ENCODE data around the genes MESD, CFAP161, STARD5, GOLGA6L9 and AP3B2.

- PRO-cap, result no peak
Measured at GRCh38 chr15:80155274-80156390, 2.8 kb downstream of the FAH start.

- PRO-cap, result no peak
Measured at GRCh38 chr15:80159621-80160388, 7.0 kb downstream of the FAH start.

GRCh38 chr15:80341514-80342158 lies 62.5 kb upstream of the ARNT2 start:
- PRO-cap, result no peak

GRCh38 chr15:80712194-80712981 lies 17.3 kb downstream of the ABHD17C start:
- PRO-cap, result no peak

- PRO-cap, result no peak
Measured at GRCh38 chr15:80743157-80743651, 36.0 kb upstream of the CEMIP start.

DNA sequence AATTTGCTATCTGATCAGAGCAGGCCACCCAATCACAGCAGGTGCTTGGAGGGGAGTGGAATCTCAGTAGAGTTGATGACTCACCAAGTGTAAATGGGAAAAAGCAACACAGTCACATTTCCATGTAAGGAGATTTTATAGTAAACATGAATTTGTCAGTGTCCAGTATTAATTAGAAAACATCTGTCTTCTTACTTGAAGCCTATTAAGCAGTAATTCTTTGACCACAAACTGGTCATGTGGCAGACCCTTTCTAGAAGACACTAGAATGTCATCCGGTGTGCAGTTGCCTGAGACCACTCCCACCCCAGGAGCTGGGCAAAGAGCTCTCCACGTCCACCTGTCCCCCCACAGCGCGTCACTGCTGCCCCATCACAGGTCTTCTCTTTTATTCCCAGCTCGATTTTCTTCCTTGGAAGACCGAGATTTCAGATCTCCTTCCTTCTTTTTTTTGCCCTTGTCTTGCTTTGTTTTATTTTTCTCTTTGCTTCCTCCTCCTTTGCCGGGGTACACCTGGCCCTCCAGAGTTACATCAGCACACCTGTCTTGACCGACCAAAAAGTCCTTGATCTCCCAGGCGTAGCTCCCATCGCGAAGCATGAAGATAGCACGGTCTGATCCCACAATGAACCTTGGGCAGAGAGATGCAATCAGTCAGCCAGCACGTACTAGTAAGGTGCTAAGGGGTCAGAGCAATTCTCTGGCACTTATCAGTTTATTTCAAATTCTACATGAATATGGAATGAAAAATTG lies 10.6 kb downstream of the MESD start:
- PRO-cap, result no peak

- PRO-cap, result bidirectional peak, plus-strand start at chr15:80989541, minus-strand start at chr15:80989609; bidirectional peak, plus-strand start at chr15:80990005, minus-strand start at chr15:80989815
Measured at GRCh38 chr15:80989468-80990357, at the start of gene MESD. Gene MESD, minus strand, starts transcription at chr15:80989819.

DNA sequence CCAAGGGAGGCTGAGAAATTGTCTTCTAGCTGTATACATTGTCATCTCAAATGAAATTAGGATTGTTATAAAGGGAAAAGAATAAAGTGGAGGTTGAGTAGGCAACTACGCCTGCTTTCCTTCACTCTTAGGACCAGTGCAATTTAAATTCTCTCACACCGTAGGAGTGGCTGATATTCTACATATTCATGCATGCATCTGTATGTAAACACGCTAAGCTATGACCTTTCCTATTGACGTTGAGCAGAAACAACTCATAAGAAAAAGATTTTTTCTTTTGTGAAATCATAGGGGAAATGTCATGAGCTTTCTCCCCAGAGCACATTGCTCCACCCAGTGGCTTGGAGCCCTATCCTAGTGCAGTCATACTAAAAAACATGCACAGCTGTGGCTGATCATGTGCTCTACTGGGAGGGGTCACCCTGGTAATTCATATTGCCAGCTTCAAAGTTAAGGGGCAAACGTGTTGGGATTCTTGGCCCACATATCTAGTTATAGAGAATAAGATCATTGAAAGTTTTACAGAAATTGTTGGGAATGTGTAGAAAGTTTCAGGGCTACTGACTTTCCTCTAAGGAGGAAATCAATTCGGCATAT lies 1.8 kb upstream of the MESD start:
- PRO-cap, result no peak

- PRO-cap, result no peak
Measured at GRCh38 chr15:81113411-81114295, 20.4 kb upstream of the CFAP161 start.

GRCh38 chr15:81133664-81134643 lies at the start of gene CFAP161:
Gene CFAP161, plus strand, starts transcription at chr15:81134270.
- PRO-cap, result bidirectional peak, plus-strand start at chr15:81133963, minus-strand start at chr15:81133938; bidirectional peak, plus-strand start at chr15:81134308, minus-strand start at chr15:81134197

DNA sequence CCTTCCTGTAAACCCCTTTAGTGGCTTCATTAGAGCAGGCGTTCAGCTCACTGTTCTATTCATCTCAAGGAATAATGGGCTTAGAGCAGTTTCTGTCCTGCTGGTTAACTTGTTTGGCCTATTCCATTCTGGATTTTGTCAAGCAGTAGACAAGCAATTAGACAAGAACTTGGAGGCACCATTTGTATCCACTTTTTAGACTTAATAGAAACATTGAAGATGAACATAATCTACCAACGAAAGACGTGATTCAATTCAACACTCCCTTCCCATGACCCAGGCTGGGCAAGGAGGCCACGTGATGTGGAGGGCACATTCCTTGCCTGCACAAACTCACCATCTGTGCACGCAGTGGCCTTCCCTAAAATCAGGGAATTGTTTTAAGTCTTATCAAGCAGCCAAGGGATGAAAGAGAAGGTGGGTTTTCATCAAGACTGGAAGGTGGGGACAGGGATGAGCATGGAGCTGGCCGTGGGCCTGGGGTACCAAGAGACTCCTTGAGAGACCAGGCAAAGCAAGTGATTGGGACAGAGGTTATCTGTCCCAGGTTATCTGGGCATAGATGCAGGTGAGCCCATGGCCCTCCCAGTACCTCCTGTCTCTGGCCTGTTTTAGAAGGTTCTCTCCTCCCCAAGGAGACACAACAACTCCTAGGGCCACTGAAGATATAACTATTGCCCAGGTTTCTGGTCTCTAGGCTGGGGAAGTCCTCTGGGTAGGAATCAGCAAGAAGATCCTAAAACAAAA lies 13.4 kb downstream of the STARD5 start:
- PRO-cap, result no peak

- PRO-cap, result bidirectional peak, plus-strand start at chr15:81324305, minus-strand start at chr15:81324141
Measured at GRCh38 chr15:81323723-81324680, at the start of gene STARD5. Gene STARD5, minus strand, starts transcription at chr15:81324141.

GRCh38 chr15:81419283-81419966 lies 45.4 kb upstream of the TMC3 start:
- PRO-cap, result bidirectional peak, plus-strand start at chr15:81419558, minus-strand start at chr15:81419395

DNA sequence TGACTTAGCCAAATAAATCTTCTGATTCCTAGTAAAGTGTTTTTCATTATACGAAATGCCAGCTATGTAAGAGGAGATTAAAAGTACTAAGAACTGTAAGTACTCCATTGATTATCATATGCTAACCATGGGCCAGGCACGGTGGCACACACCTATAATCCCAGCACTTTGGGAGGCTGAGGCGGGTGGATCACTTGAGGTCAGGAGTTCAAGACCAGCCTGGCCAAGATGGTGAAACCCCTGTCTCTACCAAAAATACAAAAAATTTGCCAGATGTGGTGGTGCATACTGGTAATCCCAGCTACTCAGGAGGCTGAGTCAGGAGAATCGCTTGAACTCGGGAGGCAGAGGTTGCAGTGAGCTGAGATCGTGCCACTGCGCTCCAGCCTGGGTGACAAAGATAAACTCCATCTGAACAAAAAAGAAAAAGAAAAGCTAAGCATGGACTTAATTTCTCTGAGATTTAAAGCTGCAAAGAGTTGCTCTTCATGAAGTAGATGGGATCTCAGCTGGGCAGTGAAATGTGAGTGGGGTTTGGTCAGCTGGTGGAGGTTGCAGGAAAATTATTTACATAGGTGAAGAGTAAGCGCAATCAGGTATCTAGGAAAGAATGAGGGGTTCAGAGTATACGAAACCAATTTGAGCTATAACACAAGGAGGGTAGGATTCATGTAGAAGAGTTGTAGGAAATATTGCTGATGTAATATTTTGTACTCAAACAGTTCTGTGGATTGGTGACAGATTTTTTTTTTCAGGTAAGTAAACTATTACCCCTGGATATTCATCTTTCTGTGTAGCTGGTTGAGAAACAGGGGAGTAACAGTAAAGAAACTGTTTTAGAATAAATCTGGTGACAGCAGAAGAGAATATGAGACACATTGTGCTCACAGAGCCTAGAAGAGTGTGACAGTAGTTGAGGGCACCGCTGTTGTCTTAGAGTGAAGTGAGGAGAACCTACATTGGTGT lies 13.8 kb upstream of the GOLGA6L9 start:
- PRO-cap, result no peak

GRCh38 chr15:82429537-82430108 lies at the start of gene GOLGA6L9:
Gene GOLGA6L9, plus strand, starts transcription at chr15:82429816.
- PRO-cap, result no peak

DNA sequence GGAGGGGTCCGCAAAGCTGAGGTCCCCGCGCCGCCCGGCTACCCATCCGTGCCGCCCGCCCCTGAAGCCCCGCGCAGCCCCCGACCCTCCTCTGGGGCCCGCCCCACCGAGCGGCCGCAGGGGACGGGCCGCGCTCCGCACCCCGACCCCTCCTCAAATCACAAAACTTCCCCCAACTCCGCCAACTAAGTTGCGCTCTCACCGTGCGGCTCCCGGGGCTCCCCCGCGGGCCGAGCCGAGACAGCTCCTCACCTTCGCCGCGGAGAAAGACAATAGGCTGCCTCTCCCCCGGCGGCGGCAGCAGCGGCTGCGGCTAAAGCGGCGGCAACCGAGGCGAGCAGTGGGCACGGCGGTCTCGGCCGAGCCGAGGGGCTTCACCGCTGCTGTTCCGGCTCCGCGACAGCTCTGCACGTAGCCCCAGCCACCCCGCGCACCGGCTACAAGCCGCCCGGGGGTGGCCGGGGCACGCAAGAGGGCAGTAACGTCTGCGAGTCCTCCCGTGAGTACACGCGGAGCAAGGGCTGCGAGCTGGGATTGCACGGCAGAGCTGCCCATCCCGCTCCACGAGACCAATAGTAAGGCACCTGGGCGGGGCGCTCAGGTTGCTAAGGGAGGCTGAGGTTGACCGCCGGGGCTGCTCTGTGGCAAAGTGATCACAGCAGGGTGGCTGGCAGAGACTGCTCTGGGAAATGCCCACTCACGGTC lies 26.6 kb downstream of the RPS17 start:
- PRO-cap, result unidirectional peak, minus-strand start at position 487 of the sequence

- PRO-cap, result no peak
Measured at GRCh38 chr15:82535527-82536024, 4.7 kb downstream of the RPS17 start.

DNA sequence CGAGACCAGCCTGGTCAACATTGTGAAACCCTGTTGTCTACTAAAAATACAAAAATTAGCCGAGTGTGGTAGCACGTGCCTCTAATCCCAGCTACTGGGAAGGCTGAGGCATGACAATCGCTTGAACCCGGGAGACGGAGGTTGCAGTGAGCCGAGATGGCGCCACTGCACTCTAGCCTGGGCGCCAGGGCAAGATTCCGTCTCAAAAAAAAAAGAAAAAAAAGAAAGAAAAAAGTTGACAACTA lies 850 bp downstream of the RPS17 start:
- PRO-cap, result no peak

DNA sequence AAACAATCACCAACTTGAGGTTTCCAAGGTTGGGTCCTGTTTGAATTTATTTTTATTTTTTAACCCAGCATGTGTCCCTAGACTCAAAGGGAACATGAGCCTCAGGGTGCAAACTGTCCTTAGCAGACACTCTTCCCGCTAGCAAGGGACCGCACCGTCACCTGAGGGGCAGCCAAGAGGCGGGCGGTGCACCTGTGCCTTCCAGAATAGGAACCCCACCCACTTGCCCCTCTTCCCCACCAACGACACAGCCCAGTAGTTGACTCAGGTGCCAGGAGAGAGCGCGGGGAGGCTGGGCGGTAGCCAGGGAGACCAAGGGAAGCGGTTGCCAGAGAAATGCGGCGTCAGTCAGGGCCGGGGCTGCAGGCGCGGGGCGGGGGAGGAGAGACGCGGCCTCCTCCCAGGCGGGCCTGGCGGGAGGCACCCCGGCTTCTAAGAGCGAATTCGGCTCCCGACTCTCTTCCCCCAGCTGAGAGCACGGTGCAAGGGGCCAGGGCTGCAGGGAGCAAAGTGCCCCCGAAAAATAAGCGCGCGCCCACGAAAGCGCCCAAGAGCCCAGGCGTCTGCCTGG lies 994 bp downstream of the CPEB1 start:
- PRO-cap, result no peak

- PRO-cap, result bidirectional peak, plus-strand start at chr15:82710027, minus-strand start at chr15:82709872
Measured at GRCh38 chr15:82709796-82710618, at the start of gene AP3B2. Gene AP3B2, minus strand, starts transcription at chr15:82709875.